Colon Carcinoma Metastatic in the Lung (tissue), 2 donors: ENCODE data around the genes SUCO, TNFSF18, PRDX6, SERPINC1 and RABGAP1L.

DNA sequence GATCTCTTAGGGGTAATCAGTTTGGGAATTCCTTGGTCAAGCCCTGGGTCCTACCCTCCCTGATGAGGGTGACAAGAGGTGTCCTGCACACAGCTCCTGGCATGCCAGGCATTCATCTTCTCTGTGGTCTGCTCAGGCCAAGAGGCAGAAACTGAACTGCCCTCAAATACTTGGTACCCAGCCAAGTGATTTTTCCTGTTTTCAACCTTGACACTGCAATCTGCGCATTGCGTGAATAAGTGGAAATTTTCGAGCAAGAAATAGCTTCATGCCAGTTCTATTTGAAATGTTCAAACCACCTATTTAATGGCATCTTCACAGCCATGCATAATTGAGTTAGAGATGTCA, 26.9 kb downstream of the DNM3 start:
- PRO-cap, 2 experiments, result no peak in any of the 2 experiments

DNA sequence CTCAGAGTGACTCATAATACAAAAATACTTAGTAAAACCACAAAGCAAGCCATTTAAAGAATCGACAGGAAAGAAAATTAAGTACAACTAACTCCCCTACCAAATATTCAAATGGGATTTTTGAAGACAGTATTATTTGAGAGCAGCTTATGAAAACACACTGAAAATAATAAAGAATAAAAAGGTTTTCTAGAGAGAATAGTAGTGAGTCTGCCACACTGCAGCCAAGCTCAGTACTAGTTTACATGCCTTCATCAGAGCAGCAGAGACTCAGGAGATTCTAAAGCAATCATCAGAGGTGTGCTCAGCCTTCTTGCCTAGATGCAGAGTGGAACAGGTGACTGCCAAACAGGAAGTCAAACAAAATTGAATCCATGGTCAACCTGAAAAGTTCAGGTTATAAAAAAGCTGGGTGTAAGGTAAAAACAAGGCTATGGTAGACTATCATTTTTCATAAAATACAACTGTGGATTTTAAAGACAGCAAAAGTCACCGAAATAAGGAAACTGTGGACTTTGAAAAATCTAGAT, 165.3 kb upstream of the C1orf105 start:
- PRO-cap, 2 experiments, result no peak in any of the 2 experiments

DNA sequence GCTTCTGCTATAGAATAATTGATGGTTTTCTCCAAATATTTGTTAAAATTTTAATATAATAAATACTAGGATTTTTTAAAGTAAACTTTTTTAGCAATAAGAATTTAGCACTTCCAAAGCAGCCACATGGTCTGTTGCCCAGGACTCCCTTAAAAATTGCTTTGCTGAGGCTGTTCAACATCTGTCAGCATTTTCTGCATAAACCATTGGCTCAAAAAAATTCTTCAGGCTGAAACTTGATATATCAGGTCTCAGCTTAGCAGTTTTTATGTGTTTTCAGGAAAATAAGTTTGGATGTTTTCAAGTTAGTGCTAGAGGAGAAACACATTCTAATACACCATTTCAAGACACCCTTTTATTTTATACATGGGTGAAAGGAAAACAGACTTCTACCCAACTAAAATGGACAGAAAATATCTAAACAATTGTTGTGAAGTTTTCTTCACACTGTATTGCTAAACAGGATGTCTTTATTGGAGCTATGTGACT, 69.1 kb upstream of the C1orf105 start:
- PRO-cap, 2 experiments, result no peak in any of the 2 experiments

DNA sequence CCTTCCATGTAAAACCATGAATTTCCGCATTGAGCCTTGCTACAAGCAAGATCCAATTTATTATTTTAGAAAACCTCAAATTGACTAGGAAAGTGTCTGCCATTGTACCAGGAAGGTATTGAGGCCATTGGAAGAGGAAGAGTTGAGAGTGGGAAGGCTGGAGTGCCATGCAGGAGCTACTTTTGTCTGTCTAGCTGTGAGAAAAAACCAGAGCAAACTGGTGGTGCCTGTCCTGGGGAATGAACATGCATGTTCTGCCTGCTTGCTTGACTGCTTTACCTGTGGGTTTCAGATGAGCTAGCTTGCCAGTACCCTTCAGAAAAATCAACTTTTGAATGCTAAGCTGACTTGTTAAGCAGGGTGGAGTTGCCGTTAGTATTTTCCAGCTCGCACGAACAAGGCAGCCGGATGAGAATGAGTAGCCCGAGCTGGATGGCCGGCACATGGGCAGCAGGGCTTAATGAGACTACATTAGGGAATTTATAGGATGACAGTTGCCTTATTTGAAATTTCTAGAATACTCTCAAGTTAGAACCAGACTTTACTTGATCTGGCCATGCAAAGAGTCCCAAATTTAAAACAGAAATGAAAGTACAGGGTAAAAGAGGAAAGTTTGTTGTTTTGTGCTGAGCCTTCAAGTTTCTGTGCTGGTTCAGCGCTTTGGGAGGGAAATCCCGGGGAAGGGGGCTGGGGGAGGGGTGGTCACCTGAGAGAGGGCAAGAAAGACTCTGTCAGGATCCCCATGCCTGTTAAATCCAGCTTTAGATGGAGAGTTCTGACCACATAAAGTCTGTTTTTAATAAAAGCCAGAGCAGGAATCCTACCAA, 29.6 kb upstream of the C1orf105 start:
- PRO-cap, 2 experiments, result no peak in any of the 2 experiments

DNA sequence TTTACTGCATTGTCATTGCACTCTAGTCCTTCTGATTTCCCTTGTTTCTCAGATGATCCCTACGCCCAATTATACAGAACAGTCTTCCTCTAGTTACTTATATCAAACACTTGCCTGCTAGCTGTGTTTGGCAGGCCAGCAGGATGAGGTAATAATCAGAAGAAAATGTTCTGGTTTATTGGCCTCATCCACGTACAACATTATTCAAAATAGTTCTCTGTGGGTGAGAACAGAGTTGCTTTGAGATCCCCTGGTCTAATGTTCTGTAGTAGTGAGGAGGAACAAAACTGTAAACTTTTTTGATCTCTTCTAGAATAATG, 22.3 kb upstream of the C1orf105 start:
- PRO-cap, 2 experiments, result no peak in any of the 2 experiments

GRCh38 chr1:172532718-172533736, at the start of gene SUCO:
TSS of gene SUCO (plus strand) at chr1:172533150.
- PRO-cap, 2 experiments, result peak in 2 of 2 experiments; most common plus-strand start chr1:172533172 (in 2); most common minus-strand start chr1:172533472 (in 2)

GRCh38 chr1:172766293-172766977, 107.5 kb downstream of the FASLG start:
- PRO-cap, 2 experiments, result no peak in any of the 2 experiments

DNA sequence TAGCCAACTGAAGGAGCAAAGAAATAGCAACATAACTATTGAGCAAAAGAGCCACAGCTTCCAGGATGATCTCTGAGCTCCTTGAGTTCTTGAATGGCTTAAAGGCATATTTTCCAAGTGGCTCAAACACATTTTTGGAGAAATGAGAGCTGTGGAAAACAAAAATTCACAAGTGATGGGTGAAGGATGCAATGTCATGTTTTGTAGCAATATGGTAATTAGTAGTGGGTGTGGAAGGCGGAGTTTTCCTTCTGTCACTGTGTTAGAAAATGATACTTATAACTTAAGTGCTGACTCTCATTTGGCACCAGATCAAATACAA, at the start of gene TNFSF18:
Gene TNFSF18, minus strand, starts transcription at position 177 of the 322 bp plus-strand sequence.
- PRO-cap, 2 experiments, result no peak in any of the 2 experiments

GRCh38 chr1:173477224-173477430, at the start of gene PRDX6:
TSS of gene PRDX6 (plus strand) at chr1:173477335.
- PRO-cap, 2 experiments, result peak in 2 of 2 experiments; most common plus-strand start chr1:173477310 (in 2)

- PRO-cap, 2 experiments, result no peak in any of the 2 experiments
Observed at GRCh38 chr1:173490772-173491636, 13.9 kb downstream of the PRDX6 start.

GRCh38 chr1:173526951-173527619, 50.0 kb downstream of the PRDX6 start:
- PRO-cap, 2 experiments, result no peak in any of the 2 experiments

- PRO-cap, 2 experiments, result no peak in any of the 2 experiments
Observed at GRCh38 chr1:173733623-173734424, 19.0 kb downstream of the KLHL20 start.

GRCh38 chr1:173917178-173917585, at the start of gene SERPINC1:
TSS of gene SERPINC1 (minus strand) at chr1:173917327.
- PRO-cap, 2 experiments, result no peak in any of the 2 experiments

- PRO-cap, 2 experiments, result no peak in any of the 2 experiments
Observed at GRCh38 chr1:173998662-173999066, 23.5 kb downstream of the RC3H1 start.

- PRO-cap, 2 experiments, result peak in 2 of 2 experiments; most common plus-strand start chr1:174159581 (in 2); most common minus-strand start chr1:174159276 (in 1)
Observed at GRCh38 chr1:174159043-174159716, at the start of gene RABGAP1L. TSS of gene RABGAP1L (plus strand) at chr1:174159520.

GRCh38 chr1:174204529-174205264, 45.4 kb downstream of the RABGAP1L start:
- PRO-cap, 2 experiments, result no peak in any of the 2 experiments

DNA sequence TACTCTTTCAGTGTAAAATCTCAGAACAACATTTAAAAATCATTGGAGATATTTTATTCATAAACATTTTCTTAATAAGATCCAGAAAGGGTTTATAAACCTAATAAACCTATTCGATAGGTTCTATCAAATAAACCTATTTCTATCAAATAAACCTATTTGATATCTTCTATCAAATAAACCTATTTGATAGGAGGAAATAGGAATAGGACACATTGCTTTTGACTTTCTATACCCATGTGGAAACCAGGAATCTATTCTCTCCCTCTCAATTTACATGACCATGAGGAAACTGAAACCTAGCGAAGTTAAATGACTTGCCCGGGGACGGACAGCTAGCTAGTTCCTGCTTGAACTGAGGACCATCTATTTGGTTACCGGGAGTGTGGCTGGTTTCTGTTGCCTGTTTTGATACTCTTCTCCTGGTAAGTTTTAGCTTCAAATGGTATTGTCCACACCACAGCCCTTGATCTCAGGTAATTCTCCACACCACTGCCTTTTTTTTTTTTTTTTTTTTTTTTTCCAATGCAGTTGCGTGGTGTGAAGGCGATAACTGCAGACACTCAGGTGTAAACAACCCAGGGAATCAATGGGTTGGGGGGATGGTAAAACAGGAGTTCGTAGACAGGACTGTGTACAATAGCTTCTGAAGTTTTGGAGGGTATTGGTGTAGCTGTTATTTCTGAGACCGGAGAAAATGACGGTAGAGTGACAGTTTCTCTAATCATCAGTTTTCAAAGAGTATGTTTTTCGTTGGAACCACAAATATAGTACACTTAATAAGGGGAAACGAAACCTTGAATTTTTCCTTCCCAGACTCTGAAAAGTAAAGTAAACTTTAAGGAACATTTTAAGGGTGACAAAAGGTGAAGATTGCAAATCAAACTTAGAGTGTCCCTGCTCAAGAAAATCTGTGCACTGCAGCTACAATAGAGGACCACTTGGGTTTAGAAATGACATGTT, 125.4 kb upstream of the CACYBP start:
- PRO-cap, 2 experiments, result peak in 1 of 2 experiments; most common plus-strand start position 342 of the sequence (in 1)

- PRO-cap, 2 experiments, result peak in 2 of 2 experiments; most common plus-strand start chr1:174998726 (in 1)
Observed at GRCh38 chr1:174998143-174999115, 1.3 kb upstream of the CACYBP start.

GRCh38 chr1:175071811-175072126, 4.1 kb downstream of the TNN start:
- PRO-cap, 2 experiments, result no peak in any of the 2 experiments

GRCh38 chr1:175839807-175840150, 96.4 kb upstream of the TNR start:
- PRO-cap, 2 experiments, result peak in 1 of 2 experiments; most common plus-strand start chr1:175839935 (in 1)